Epithelial cell of proximal tubule (primary cell): ENCODE measurements around the genes CHN1, HOXD12 and MTX2.

DNA sequence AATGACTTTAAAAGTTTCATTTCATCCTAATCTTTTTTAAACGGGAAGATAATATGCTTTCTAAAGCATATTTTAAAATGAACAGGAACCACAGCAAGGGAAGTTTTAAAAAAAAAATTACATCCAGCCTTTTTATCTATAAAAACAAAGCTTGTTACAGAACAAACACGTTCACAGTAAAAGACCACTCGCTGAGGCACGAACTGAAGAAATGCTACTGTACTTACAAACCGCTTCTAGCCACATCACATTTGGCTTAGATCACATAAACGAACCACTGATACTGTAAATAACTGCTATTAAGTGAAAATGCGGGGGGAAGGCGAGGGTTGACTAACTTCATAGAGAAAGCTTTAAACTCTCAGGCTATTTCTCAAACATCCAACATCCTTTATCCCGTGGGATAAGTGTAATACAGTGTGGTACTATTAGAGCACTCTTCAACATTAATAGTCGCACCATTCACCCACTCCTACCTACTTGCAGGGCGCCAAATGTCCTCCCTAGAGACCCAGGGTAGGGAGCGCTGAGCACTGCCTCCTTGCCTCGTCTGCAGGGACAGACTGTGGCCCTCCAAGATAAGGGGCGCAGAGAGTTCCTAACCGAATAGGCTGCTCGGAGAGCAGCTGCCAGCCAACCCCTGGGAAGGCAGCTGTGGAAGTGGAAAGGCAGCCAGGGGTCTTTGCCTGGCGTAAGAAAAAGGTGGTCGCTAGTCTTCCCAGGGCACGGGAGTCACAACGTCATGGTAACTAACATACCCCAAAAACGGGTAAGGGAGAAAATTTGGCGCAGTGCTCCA, 926 bp downstream of the GPR155 start:
- RAMPAGE, long total RNA = no peak
- RRBS = no CpG with 5 or more reads among the region's 22 CpGs

- RAMPAGE, long total RNA = no peak
- RRBS = no CpG with 5 or more reads among the region's 7 CpGs
These were observed 3.2 kb downstream of the WIPF1 start for GRCh38 chr2:174594216-174595054.

DNA sequence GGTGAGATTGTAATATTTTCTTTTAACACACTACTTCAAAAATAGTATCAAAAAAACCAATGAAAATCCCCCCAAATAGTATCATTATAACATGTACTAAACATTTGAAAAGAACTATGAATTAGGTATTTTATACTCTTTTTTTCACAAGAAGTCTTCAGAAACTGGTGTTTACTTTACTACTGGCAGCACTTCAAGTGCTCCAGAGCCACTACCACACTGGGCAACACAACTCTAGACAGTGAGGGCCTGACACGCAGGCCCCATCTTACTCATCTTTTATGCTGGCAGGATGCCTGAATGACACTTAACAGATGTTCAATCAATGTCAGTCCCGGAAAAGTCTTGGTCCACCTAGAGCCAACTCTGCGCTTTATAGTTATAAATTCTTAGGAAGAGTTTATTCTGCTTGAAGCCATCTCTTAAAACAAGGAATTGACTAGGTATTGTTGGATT, 8.7 kb upstream of the WIPF1 start:
- RAMPAGE, long total RNA = no peak
- RRBS = no CpG with 5 or more reads among the region's 3 CpGs

DNA sequence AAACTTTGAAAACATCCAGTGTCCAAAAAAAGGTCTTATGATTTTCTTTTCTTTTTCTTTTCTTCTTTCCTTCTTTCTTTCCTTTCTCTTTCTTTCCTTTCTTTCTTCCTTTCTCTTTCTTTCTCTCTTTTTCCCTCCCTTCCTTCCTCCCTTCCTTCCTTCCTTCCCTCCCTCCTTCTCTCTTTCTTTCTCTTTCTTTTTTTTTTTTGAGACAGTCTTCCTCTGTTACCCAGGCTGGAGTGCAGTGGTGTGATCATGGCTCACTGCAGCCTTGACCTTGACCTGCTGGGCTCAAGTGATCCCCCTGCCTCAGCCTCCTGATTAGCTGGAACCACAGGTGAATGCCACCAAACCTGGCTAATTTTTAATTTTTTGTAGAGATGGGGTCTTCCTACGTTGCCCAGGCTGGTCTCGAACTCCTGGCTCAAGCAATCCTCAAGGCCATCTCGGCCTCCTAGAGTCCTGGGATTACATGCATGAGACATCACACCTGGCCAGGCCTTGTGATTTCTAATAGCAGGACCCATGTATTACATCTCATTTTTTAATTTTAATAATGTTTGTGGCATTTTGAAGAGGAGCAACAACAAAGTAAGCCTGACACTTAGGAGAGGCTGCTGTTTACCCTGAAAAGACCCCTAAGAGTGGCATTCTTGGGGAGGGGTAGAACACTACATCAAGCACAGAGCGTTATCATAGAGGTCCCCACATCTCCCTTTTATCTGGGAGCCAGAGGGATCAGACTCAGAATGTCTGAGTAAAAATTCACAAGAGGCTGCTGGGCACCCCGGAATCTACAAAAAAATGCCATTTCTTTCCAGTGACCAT, 30.0 kb upstream of the WIPF1 start:
- RAMPAGE, long total RNA = no peak
- RRBS = no CpG with 5 or more reads among the region's 5 CpGs

DNA sequence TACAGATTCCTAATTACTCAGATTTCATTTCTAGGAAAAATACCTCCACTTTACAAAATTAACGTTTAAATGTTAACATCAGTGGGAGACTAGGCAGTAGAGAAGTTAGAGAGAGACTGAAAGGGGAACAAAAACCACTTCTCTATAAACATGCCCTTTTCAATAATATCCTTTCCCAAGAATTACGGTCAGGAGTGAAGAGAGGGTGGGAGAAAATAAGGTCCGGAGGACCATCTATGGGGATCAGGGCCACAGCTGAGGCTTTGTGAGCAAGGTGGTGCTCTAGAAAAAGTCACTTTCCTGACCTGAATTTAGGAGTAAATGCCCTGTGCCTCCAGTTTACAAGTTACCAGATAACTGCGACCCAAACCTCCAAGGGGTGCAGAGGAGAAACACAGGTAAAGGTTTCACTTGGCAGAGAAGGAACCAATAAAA, 65.3 kb upstream of the WIPF1 start:
- RAMPAGE, long total RNA = no peak
- RRBS = no CpG with 5 or more reads among the region's 4 CpGs

- RAMPAGE, long total RNA = no peak
- RRBS = no CpG with 5 or more reads among the region's 18 CpGs
These were observed 11.0 kb downstream of the CHRNA1 start for GRCh38 chr2:174753111-174753770.

DNA sequence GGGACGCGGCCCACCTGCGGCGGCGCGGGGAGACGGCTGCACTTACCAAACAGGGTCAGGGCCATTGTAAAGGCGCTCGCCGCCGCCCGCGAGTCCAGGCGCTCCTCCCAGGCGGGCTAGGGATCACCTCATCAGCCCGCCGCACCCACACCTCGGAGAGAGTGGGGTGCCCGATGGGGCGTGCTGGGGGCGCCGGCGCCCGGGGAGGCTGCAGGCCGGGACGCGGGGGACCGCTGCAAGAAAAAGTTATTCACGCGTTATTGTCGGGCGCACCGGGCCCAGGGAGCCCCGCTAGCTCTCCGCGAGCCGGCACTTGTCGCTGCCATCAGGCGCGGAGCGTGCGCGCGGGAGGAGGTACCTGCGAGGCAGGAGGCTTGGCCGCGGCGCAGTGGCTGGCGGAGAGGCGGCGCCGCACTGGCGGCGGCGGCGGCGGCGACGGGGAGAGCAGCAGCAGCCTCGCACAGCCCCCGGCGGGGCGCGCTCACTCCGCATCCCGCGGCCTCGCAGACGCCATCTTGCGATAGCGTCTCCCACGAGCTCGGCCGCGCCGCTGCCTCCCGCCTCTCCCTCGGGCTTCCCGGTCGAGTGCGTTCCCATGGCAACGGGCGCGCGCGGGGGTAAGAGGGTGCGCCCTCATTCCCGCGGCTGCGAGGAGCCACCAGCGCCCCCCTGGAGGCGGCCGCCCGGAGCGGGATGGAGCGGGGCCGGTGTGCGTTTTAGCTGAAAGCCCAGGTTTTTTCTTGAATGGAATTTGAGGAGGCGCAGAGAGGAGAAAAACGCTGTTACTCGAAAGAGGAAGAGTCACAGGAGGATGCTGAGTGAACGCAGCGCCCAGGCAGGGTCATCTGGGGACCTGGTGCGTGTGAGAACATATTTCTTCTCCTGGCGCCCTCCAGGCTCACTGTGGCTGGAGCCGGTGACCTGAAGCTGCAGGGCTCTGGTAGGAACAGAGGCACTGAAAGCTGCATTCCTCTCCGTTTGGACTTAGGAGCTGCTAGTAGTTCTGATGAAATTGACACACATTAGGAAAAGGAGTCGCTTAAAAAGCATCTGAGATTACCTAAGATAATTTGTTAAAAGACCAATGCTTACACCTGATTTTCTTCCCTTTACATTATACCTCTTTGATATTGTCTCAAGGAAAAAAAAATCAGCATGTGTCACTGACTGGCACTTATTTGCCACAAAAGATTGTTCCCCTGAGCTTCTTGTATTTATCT, at the start of gene CHN1:
Gene CHN1 (minus strand): TSS at position 534 of the 1,220 bp plus-strand sequence.
- RAMPAGE, long total RNA = no peak
- RRBS = 1% methylated on average over 33 of the region's 108 CpGs

DNA sequence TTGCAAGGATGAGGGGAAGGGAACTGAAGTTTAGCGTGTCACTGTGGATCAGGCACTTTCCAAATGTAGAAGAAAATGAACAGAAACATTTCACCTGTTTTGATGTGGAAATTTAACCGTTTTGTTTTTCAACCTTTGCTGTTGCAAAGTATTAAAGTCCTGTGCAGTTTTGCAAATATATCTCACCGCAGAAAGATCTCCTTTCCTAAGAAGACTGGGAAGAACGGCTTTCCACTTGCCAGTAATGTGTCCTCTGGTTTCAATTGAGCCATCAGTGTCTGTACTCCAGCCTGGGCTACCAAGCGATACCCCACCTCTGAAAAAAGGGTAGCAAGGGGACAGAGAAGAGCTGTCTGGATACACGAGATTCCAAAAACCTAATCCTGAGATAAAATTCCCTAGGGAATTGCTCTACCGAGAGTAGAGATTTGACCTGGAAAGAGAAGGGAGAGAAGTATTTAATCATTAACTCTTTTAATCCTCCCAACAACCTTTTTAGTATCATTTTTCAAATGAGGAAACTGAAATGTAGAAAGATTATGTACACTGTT, 1.5 kb upstream of the LNPK start:
- RAMPAGE, long total RNA = no peak
- RRBS = no CpG with 5 or more reads among the region's 7 CpGs

DNA sequence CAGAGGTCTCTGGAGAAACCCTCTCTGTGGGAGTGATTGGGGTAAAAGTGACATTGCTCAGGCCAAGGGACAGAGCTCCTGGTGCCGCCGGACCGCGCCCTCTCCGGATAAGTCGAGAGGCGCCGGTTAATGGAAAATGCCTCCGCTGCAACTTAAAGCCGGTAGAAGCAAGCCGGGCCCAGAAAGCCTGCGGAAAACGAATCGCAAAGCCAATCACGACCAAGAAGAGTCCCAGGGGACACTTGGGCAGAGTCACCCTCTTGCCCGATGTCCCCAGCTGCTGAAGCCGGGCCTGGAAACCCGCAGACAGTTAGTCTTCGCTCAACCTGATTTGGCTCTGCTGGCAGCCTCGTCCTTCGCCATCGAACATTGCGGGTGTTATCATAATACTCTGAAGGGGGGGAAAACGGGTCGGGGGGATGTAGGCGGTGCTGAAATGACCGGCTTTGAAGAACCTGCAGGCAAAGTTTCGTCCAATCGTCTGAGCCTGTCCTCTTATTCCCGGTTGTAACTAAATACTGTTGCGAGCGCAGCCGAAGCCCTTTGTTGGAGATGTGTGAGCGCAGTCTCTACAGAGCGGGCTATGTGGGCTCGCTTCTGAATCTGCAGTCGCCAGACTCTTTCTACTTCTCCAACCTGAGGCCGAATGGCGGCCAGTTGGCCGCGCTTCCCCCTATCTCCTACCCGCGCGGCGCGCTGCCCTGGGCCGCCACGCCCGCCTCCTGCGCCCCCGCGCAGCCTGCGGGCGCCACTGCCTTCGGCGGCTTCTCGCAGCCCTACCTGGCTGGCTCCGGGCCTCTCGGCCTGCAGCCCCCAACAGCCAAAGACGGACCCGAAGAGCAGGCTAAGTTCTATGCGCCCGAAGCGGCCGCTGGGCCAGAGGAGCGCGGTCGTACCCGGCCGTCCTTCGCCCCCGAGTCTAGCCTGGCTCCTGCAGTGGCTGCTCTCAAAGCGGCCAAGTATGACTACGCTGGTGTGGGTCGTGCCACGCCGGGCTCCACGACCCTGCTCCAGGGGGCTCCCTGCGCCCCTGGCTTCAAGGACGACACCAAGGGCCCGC, at the start of gene HOXD12:
Gene HOXD12 (plus strand): TSS at position 546 of the 1,060 bp plus-strand sequence.
- RAMPAGE, long total RNA = no peak
- RRBS = 28% methylated on average over 23 of the region's 81 CpGs

DNA sequence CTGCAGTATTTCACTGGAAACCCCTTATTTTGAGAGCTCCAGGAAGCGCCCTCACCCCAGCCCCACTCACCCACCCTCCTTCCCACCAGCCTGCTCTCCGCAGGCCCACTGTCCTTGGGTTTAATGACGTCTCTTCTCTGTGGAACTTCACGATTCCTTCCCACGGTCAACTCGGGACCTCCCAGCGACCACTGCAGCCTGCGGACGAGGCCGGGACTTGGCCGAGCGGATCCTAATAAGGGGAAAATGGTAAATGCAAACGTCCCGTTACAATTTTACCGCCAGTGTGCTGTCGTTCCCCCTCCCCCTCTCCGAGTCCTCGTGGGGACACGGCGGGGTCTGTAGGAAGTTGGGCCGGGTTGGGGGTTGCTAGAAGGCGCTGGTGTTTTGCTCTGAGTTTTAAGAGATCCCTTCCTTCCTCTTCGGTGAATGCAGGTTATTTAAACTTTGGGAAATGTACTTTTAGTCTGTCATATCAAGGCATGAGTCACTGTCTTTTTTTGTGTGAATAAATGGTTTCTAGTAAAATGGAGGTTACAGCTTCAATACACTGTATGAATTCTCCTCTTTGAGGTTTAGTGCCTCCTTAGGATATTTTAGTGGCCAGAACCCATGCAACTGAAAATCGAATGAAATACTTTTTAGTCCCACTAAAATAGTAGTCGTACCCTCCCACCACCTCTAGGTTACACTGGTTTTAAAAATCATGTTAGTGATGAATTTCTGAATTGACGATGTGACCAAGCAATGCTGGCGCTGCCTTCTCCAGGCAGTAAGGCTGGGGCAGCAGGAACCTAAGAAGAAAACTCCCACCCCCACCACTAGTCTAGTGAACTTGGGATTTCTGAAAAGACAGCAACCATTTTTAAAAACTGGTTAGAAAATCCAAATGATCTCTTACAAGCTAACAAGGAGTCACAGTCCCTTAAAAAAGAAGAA, 2.3 kb downstream of the HOXD11 start:
- RAMPAGE, long total RNA = no peak
- RRBS = no CpG with 5 or more reads among the region's 27 CpGs

DNA sequence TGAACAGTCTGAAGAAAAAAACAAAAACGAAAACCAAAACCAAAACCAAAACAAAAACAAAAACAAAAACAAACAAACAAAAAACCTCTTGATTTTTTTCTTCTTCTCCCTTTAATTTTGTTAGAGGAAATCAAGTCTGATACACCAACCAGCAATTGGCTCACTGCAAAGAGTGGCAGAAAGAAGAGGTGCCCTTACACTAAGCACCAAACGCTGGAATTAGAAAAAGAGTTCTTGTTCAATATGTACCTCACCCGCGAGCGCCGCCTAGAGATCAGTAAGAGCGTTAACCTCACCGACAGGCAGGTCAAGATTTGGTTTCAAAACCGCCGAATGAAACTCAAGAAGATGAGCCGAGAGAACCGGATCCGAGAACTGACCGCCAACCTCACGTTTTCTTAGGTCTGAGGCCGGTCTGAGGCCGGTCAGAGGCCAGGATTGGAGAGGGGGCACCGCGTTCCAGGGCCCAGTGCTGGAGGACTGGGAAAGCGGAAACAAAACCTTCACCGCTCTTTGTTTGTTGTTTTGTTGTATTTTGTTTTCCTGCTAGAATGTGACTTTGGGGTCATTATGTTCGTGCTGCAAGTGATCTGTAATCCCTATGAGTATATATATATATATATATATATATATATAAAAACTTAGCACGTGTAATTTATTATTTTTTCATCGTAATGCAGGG, 2.4 kb downstream of the HOXD10 start:
- RAMPAGE, long total RNA = no peak
- RRBS = 5% methylated on average over 4 of the region's 24 CpGs

- RAMPAGE, long total RNA = no peak
- RRBS = no CpG with 5 or more reads among the region's 28 CpGs
These were observed 2.1 kb downstream of the HOXD9 start for GRCh38 chr2:176124351-176125328.

- RAMPAGE, long total RNA = start-site peak on the plus strand at chr2:176269442-176269484, 536 and 93 reads in 2 replicates
- RRBS = 2% methylated on average over 5 of the region's 80 CpGs
These were observed at the start of gene MTX2 for GRCh38 chr2:176269076-176270522. MTX2 (plus strand) TSS chr2:176269442.

DNA sequence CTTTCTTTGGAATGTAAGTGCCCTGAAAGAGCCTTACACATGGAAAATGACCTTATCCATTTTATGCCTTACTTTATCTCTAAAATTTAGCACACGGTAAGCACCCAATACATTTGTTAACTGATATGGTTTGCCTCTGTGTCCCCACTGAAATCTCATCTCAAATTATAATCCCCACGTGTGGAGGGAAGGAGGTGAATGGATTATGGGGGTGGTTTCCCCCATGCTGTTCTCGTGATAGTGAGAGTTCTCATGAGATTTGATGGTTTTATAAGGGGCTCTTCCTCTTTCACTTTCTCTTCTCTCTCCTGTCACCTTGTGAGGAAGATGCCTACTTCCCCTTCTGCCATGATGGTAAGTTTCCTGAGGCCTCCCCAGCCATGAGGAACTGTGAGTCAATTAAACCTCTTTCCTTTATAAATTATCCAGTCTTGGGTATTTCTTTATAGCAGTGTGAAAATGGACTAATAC, 159.7 kb downstream of the MTX2 start:
- RAMPAGE, long total RNA = no peak
- RRBS = no CpG with 5 or more reads among the region's 3 CpGs

DNA sequence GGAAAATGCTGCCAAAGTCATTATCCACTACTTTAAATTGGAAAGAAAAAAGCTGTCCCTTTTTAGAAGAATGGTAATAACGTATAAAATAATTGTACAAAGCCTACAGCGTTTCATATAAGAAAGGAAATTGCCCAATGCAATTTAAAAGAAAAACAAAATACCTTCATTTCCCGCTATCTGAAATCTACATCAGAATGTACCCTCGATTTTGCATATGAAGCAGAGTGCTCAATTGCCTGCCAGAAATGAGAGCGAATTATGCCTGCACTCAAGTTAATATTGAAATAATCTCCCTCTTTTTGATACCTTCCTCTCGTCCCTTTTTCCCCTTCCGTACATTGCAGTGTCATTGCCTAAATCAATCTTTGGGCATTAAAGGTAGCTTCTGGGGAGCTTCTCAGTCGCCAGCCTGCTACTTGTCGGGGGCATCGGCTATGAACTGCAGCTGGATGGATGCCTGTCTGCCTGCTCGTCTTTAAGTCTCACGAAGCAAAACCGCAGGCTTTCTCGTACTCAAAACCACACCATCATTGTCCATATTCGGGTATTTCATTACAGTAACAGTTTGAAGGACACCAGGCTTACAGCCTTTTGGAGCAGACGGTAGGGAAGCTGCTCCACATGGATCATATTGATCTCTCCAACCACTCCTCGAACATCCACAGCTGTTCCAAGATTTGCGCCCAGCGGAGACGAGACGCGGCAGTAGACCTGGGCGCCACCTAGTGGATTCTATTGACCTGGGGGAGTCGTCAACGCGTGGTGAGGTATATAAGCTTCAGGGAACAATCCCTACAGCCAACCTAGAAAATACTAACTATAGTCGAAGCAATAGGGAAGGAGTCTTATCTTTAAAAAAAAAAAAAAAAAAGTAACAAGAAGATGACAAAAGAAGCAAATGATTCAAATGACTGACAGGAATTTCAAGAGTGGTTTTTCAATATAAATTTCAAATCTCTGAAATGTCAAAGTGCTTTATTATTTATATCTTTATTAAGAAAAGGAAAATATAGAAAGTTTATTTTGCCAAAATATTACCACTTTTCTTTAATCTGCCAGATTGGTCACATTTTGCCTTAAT, 63.9 kb upstream of the HNRNPA3 start:
- RAMPAGE, long total RNA = no peak
- RRBS = no CpG with 5 or more reads among the region's 27 CpGs

- RAMPAGE, long total RNA = no peak
- RRBS = no CpG with 5 or more reads among the region's 9 CpGs
These were observed 47.5 kb upstream of the HNRNPA3 start for GRCh38 chr2:177164960-177165692.

- RAMPAGE, long total RNA = no peak
- RRBS = no CpG with 5 or more reads among the region's 9 CpGs
These were observed 17.0 kb downstream of the HNRNPA3 start for GRCh38 chr2:177229302-177230222.

DNA sequence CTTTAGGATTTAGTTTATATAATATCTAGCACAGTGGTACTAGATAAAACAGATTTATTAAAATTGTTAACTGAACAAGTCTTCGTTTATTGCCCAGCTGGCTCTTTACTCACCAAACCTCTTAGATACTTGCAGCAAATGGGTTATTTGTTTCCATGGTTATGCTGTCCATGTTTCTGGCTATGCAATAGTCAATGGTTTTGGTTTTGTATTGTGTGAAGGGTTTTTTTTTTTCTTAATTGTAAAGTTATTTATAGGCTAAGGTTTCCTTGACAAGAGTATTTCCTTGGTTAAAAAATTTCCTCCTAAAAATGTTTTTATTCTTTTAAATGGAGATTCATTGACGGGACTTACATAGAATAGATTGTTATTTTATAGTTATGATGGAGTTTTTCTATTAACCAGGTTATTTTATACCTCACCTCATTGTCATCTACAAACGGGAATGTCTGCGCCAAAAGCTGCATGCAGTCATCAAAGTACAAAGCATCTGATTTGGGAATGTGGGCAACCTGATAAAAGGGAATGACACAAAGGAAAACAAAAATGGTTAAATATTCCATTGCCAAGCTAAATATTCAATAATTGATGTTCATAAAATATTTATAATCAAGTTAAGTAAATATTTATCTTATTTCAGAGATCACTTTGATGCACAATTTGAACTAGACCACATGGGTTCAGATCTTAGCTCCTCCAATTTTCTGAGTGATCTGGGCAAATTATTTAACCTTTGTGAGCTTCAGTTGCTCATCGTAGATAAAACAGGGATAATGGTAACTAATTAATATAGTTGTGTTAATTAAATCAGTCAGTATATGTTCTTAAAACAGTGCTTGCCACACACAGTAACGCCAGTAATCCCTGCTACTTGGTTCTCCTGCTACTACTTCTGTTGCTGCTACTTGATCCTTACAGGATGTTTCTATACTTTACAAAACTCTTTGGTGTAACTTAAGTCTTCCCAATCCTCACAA, 20.5 kb downstream of the HNRNPA3 start:
- RAMPAGE, long total RNA = no peak
- RRBS = no CpG with 5 or more reads among the region's 6 CpGs

GRCh38 chr2:177240607-177241414, 23.7 kb downstream of the NFE2L2 start:
- RAMPAGE, long total RNA = no peak
- RRBS = no CpG with 5 or more reads among the region's 2 CpGs

GRCh38 chr2:177332899-177333388, 59.6 kb upstream of the AGPS start:
- RAMPAGE, long total RNA = no peak
- RRBS = no CpG with 5 or more reads among the region's 5 CpGs